Neural progenitor cell (in vitro differentiated cells): ENCODE data around the gene KIF25.

- RAMPAGE, long total RNA: no peak
Measured at GRCh38 chr6:167094846-167095341, 28.0 kb upstream of the CCR6 start.

GRCh38 chr6:167121350-167121828 lies 1.5 kb upstream of the CCR6 start:
- RAMPAGE, long total RNA: no peak

- RAMPAGE, long total RNA: no peak
Measured at GRCh38 chr6:167350711-167351859, 26.2 kb downstream of the TTLL2 start.

DNA sequence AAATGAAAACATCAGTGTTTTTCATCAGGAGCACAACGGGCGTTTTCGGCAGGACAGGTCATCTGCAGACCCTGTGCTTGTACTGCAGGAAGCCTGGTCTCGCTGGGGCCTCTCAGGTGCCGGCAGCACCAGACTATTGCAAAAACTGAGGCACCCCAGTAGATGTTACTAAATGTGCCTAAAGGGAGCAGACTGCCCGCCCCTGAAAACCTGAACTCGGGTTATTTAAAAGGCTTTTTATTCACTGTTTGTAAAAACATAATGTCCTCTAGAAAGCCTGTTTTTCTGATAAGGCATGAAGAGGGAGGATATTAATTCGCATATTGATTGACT lies 167.6 kb downstream of the TTLL2 start:
- RAMPAGE, long total RNA: no peak

DNA sequence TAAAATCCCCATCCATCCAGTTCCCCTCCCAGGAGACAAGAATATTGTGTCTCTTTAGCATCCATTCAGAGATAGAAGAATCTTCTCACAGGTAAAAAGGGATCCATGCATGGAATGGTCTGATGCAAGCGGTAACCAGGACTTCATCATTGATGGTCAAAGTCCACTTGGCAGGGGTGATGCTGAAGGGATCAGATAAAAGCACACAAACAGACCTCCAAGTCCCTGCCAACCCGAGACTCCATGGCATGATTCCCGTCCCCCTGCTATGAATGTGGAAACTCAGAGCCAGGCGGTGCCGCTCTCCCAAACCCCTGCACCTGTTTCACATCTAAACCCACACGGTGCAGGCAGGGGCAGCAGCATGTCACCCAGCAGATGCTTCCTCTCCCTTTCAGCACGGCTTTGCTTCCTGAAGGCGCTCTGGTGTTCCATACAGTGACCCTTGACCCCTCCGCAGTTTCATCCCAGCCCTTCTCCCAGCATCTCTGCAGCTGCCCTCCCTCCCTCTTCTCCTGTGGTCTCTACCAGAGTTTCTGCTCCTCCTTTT lies 234.8 kb downstream of the TTLL2 start:
- RAMPAGE, long total RNA: no peak

DNA sequence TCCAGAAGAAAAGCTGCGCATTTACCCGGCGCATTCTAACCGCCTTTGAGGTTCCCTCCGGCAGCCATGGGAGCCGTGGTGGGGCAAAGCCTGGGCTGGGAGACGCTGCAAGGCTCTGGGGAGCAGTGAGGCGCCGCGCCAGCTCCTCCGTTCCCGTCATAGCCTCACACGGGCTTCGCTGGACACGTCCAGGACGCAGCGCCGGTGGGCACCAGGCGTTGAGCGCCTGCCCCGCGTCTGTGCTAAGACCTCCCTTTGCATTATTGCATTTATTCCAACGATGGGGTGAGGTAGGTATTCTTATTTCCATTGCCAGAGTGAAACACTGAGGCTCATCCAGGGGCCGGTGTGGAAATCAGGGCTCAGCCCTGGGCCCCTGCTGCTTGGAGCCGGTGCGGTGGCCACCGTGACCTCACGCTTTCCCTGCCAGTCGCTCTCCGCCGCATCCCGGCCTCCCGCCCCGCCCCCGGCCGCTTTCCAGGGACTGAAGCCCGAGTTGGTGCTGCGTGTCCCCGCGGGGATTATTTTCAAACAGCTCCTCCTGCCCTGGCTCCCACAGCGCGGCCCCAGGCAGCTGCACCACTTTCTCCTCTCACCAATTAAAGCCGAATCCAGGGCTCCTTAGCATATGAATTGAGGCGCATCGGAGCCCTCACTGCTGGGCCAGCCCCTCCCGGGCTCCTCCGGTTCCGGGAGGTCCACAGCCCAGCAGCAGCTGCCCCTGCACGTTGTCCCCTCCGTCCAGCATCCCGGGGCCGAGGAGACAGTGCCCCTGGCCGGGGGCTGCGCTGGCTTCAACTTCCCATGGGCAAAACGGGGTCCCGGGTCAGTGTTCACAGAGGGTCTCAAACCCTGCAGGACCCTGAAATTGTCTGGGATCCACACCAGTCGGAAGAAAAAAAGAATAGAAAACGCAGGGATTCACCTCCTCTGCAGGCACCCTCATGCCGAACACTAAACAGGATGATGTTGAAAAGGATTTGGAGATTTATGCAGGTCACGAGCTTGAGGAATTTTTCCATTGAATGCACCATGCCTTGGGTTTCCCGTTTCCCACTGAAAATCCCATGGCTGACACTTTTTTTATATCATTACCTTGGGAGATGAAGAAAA lies 148.0 kb upstream of the AFDN start:
- RAMPAGE, long total RNA: no peak

DNA sequence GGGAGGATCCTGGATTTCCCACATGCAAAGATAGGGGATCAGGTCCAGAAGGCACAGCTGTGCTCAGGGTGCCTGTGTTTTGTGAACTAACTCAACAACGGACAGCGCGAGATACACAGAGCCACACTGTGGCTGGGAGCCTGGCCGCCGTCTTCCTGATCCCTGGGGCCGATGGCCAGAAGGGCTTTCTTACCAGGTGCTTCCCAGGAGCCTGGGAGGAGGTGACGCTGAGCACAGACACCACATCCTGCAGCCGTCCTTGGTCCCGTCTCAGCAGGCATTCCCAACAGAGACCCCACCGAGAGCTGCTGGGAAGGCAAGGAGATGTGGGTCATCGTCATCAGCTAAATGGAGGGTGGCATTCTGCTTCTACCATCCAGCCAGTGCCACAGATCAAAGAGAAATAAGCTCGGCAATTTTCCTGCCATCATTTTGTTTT lies 144.6 kb upstream of the AFDN start:
- RAMPAGE, long total RNA: no peak

DNA sequence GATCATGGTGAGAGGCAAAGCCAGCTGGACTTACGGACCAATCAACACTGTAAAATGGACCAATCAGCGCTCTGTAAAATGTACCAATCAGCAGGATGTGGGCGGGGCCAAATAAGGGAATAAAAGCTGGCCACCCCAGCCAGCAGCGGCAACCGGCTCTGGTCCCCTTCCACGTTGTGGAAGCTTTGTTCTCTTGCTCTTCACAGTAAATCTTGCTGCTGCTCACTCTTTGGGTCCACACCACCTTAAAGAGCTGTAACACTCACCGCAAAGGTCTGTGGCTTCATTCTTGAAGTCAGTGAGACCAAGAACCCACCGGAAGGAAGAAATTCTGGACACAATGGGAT lies 133.2 kb upstream of the AFDN start:
- RAMPAGE, long total RNA: no peak

DNA sequence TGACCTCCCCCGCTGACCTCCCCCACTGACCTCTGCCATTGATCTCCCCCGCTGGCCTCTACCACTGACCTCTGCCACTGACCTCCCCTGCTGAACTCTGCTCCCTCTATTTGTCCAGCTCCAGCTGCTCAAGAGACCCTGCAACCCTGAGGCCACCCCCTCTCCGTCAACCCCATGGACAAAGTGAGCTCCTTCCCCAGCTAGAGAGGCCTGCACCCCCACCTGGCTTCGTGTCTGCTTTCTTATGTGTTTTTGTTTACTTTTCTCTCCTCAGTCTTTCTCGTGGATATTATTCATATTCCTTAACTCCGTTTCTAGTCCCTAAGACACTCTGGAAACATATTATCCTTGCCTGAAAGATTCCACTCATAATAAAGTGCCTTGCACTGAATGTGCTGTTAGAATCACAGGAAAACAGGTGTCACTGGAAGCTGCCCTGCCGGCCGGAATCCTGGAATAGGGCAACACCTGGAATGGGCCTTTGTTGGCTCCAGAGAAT lies 91.0 kb upstream of the AFDN start:
- RAMPAGE, long total RNA: no peak

DNA sequence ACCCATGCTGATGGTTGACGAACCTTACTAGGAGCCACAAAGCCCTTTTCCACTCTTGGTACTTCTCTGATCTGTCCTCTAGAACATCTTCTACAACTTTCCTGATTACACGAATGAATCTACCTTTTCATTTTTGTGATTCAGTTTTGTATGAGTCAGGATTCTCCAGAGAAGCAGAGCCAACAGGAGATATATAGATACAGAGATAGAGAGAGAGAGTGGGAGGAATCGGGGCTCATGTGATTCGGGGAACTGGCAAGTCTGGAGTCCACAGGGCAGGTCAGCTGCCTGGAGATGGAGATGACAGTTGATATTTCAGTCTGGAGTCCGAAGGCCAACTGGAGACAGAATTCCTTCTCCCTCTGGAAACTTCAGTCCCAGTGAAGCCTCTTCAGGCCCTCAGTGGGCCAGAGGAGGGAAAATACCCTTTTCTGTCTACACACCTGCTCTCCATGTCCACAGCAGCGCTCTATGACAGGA lies 44.1 kb upstream of the AFDN start:
- RAMPAGE, long total RNA: no peak

DNA sequence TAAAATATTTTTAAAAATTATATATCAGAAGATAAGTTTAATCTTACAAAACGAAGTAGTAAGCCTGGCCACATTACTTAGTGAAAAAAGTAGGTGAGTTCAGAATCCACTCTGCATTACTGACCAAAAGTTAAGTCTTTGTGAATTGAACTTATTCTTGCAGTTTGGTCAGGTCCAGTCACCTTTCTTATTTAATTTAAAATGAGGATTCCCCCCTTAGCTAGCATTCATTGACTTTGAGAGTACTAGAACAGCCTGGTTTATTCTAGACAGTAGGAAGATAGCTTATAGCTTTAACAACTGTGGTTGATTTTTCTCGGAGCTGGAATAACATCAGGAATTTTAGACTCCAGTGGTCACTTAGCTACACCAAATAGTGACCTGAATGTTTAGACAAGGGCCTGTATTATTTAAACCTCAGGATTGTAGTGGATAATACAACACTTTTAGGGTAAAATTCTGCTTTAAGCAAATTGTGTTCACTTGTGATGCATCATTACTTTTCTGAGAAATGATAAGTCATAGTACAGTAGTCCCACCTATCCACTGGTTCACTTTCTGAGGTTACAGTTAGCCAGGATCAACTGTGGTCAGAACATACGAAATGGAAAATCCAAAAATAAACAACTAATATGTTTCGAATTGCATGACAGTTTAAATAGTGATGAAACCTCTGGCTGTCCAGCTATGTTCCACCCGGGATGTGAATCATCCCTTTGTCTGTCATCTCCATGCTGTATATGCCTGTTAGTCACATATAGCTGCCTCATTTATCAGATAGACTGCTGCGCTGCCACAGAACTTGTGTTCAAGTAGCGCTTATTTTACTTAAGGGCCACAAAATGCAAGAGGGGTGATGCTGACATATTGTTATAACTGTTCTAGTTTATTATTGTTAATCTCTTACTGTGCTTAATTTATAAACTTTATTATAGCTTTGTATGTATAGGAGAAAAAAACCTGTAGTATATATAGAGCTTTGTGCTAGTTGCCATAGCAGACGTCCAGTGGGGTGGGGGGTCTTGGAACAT lies 29.0 kb downstream of the AFDN start:
- RAMPAGE, long total RNA: no peak

DNA sequence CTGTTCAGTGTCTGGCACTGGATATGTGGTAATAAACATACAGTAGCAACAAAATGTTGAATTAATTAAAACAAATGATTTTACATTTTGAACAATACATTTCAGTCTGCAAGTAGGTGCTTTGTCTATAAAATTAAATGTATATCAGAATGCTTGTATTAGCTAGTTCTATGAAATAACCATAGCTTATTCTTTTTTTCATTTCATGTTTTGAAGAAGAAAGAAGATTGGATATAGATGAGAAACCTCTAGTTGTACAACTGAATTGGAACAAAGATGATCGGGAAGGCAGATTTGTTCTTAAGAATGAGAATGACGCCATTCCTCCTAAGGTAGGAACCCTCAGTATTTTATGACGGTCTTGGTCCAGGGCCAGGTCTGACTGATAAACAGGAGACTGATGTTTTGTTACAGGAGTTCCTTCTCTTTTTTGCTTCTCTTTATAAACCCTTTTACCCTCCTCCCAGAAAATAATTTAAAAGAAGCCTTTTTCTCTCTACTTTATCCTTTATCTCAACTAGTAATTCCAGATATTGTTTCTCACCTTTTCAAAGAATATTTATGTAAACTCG lies 43.5 kb downstream of the AFDN start:
- RAMPAGE, long total RNA: no peak

GRCh38 chr6:167881182-167882489 lies 54.9 kb downstream of the AFDN start:
- RAMPAGE, long total RNA: no peak

DNA sequence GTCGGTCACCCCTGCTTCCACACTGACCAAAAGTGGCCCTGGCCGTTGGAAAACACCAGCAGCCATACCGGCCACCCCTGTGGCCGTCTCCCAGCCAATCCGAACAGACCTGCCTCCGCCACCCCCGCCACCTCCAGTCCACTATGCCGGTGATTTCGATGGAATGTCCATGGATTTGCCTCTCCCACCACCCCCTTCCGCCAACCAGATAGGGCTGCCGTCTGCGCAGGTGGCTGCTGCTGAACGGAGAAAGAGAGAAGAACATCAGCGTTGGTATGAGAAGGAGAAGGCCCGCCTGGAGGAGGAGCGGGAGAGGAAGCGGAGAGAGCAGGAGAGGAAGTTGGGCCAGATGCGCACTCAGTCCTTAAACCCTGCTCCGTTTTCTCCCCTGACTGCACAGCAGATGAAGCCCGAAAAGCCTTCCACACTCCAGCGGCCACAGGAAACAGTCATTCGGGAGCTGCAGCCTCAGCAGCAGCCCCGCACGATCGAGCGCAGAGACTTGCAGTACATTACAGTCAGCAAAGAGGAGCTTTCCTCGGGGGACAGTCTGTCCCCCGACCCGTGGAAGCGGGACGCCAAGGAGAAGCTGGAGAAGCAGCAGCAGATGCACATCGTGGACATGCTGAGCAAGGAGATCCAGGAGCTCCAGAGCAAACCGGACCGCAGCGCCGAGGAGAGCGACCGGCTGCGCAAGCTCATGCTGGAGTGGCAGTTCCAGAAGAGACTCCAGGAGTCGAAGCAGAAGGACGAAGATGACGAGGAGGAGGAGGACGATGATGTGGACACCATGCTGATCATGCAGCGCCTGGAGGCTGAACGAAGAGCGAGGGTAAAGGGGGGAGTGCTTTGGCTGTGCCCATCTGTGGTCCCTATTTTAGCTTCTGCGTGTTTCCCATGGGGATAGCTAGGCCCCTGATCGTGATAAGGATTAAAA lies 45.8 kb upstream of the KIF25 start:
- RAMPAGE, long total RNA: no peak

GRCh38 chr6:167970169-167971251 lies 27.0 kb upstream of the KIF25 start:
- RAMPAGE, long total RNA: no peak

GRCh38 chr6:167993056-167993626 lies 4.3 kb upstream of the KIF25 start:
- RAMPAGE, long total RNA: no peak

DNA sequence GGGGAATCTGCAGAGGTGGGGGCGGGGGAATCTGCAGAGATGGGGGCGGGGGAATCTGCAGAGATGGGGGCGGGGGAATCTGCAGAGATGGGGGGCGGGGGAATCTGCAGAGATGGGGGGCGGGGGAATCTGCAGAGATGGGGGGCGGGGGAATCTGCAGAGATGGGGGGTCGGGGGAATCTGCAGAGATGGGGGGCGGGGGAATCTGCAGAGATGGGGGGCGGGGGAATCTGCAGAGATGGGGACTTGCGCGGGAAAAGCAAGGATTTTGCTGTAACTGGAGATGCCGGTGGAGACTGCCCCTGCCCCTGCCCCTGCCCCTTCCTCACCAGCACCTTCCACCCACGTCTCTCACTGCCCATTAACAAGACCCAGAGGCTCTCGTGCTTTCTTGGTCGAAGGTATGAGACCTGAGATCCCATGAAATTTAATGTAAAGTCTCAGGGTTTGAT lies at the start of gene KIF25:
Gene KIF25 (plus strand): TSS at position 379 of the 452 bp plus-strand sequence.
- RAMPAGE, long total RNA: no peak

- RAMPAGE, long total RNA: no peak
Measured at GRCh38 chr6:168037089-168037808, 39.8 kb downstream of the KIF25 start.

DNA sequence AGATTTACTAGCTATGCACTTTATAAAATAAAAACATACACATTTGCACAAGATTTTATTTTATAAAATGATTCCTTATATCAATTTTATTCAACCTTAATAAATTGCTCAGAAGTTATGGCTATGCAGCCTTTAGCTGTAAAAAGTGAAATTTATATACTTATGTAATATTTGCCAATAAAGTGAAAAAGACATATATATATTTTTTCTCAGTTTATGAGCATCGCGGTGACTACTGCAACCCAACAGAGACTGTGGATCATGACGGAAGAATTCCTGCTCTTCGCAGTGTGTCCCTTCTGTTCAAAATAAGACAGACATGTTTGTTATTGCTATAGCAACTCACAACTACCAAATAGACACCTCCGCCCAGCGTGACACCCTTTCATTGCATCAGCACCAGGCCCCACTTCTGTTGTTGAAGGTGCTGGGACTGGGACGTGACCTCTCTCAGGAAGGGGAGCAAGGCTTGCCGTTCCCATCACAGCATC lies 94.3 kb downstream of the DACT2 start:
- RAMPAGE, long total RNA: no peak

GRCh38 chr6:168247364-168248113 lies 72.0 kb downstream of the DACT2 start:
- RAMPAGE, long total RNA: no peak